Vermiform appendix (tissue), 1 donor: ENCODE results near the gene ART4.

- PRO-cap = no peak
These were observed 175.9 kb upstream of the GRIN2B start for GRCh38 chr12:14157000-14157927.

DNA sequence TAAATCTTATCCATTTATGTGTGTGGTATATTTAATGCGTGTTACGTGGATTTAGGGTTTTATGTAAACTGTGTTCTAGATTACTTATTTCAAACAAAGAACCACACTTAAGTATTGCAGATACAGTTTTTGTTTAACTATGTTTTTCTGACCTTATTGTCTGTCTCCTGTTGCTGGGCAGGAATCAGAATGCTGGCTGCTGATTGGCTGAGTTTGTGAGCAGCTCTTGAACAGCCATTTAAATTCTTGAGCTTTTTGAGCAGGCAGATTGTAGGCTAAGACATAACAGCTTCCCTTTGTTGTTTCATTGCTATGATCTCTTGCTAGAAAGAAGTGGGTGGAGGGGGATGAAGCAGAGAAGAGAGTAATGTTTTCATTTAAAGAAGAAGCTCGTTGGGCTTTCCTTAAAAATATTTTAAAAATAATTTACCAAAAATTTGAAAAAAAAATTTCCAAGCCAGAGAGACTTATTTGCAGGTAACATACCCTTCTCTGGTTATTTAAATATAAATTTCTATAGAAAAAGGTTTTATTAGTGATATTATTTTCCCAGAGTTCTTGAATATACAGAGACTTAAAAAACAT is 52.3 kb downstream of the ATF7IP start:
- PRO-cap = unidirectional peak, plus-strand start at position 326 of the sequence

DNA sequence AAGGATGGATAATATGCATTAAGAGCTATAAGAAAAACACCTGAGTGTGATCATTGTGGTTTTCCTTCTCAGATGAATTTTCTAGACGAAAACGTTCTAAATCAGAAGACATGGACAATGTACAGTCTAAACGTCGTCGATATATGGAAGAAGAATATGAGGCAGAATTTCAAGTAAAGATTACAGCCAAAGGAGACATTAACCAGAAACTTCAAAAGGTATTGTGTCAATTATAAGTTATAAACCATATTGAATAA is 70.5 kb downstream of the ATF7IP start:
- PRO-cap = no peak

GRCh38 chr12:14613404-14614354 is 46.0 kb upstream of the PLBD1 start:
- PRO-cap = unidirectional peak, plus-strand start at chr12:14614015; unidirectional peak, plus-strand start at chr12:14614060

- PRO-cap = no peak
These were observed 9.6 kb downstream of the H2AJ start for GRCh38 chr12:14783776-14784241.

DNA sequence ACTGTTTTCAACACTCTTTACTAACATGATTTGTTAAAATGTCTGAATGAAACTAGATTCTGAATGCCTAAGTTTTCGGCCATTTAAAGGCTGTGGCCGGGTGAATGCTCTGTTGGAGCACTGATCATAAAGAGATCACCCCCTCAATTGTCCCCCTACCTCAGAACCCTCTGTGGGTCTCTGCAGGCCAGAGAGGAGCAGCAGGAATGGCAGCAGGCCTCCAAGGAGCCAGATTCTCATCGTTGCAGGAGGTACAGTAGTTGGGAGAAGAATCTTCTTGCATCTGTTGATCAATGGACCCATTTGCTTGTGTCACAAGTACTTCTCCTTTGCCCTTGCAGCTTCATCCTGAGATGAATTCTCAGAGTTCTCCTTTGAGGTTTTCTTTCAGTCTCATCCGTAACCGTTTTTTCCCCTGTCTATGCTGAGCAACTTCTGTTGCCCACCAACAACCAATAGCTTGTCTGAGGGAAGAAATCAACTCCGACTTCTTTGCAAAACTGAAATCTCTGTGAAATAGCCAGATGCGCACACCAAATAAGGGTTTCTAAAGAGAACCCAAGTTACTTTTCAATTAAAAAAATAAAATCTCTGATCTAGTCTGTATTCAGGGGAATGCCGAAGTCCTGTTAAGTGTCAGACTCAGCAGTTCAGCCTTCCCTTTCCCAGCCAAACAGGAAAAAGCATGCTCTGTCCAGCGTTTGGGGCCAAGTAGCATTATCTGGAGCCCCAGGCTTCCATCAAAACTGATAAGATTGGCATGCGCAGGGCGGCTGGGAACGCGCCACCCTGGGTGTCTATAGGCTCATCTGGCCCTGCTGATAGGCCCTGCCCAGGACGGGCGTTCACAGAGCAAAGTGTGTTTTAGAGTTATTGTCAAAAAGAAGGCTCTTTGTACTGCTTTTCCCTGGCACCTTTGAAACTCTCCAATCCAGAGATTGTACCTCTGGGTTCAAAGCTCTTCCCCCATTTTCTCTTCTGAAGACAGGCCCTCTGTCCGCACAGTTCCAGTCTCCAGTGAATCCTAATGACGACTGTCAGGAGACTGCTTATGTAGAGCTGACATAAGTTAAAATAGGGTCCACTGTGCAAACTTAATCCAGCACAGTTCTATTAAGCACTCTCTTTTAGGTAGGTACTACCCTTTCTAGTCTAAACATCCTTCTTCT is at the start of gene ART4:
Gene ART4 (minus strand): TSS at position 716 of the 1,169 bp plus-strand sequence.
- PRO-cap = no peak

- PRO-cap = no peak
These were observed 3.8 kb downstream of the MGP start for GRCh38 chr12:14881814-14882331.

DNA sequence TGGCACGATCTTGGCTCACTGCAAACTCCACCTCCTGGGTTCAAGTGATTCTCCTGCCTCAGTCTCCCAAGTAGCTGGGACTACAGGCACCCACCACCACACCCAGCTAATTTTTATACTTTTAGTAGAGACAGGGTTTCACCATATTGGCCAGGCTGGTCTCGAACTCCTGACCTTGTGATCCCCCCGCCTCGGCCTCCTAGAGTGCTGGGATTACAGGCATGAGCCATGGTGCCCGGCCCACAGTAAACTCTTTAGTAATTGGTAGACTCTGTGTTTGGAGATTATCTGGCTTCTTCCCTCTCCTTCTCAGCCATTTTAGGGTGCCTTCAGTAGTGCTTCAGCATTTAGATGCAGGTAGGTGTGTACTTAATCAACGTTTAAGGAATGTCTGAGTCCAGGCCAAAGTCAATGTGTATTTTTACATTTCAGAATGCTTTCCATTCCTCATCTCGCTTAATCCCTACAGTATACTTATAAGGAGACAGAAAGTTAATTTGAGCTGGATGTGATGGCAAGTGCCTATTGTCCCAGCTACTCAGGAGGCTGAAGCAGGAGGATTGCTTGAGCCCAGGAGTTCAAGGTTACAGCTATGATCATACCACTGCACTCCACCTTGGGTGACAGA is 20.4 kb upstream of the MGP start:
- PRO-cap = no peak

- PRO-cap = bidirectional peak, plus-strand start at chr12:14956166, minus-strand start at chr12:14956011
These were observed 5.2 kb downstream of the ARHGDIB start for GRCh38 chr12:14955910-14956825.

GRCh38 chr12:15168202-15168915 is 52.9 kb downstream of the RERG start:
- PRO-cap = no peak

DNA sequence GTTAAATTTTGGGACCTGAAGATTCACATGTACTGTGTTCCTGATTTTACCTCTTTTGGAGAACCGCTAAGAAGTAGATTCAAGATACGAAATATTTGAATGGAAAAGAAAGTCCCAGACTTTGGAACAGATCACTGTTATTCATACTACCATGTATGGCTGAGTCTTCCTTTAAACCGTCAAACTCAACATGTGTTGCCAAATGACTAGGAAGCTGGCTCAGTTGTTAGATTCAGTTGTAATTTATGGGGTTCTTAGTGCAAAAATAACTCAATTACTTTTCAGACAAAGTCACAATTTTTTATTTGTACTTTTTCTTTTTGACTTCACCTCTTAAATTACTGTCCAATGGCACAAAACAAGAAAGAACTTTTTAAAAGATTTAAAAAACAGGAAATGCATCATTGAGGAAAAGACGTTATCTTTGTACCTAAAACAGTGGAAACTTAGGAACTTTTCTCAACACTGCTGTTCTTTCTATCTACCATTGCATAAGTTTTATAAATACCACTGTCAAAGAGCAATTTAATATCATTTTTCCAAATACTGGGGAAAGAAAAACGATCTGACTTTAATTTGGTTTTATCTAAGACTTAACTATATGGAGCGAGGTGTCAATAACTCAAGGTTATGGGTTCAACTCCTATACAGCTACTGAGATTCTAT is 15.7 kb downstream of the RERG start:
- PRO-cap = unidirectional peak, minus-strand start at position 57 of the sequence

DNA sequence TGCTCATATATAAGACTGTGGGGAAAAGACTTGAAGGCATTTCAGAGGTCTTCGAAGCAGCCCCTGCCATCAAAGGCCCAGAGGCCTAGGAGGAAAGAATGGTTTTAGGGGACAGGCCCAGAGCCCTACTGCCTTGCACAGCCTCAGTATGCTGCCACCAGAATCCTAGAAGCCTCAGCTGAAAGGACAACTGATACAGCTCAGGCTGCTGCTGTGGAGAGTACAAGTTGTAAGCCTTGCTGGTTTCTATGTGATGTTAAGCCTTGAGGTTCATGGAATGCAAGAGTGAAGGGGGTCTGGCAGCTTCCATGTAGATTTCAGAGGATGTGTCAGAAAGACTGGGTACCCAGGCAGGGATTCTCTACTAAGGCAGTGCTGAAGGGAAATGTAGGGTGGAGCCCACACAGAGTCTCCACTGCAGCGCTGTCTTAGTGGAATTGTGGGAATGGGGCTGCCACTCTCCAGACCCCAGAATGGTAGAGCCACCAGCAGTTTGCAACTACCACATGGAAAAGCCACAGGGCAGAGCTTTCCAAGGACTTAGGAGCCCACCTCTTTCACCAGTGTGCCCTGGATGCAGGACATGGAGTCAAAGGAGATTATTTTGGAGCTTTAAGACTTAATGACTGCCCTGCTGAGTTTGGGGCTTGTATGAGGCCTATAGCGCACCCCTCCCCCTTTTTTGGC is 110.1 kb downstream of the DERA start:
- PRO-cap = no peak

DNA sequence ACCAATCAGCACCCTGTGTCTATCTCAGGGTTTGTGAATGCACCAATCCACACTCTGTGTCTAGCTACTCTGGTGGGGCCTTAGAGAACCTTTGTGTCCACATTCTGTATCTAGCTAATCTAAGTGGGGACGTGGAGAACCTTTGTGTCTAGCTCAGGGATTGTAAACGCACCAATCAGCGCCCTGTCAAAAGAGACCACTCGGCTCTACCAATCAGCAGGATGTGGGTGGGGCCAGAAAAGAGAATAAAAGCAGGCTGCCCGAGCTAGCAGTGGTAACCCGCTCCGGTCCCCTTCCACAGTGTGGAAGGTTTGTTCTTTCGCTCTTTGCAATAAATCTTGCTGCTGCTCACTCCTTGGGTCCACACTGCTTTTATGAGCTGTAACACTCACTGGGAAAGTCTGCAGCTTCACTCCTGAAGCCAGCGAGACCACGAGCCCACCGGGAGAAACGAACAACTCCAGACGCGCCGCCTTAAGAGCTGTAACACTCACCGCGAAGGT is 146.9 kb downstream of the DERA start:
- PRO-cap = no peak

GRCh38 chr12:16350468-16351235 is 3.2 kb downstream of the MGST1 start:
- PRO-cap = no peak

- PRO-cap = no peak
These were observed 35.4 kb downstream of the MGST1 start for GRCh38 chr12:16382611-16383551.

- PRO-cap = no peak
These were observed 81.7 kb downstream of the LMO3 start for GRCh38 chr12:16524302-16524689.

DNA sequence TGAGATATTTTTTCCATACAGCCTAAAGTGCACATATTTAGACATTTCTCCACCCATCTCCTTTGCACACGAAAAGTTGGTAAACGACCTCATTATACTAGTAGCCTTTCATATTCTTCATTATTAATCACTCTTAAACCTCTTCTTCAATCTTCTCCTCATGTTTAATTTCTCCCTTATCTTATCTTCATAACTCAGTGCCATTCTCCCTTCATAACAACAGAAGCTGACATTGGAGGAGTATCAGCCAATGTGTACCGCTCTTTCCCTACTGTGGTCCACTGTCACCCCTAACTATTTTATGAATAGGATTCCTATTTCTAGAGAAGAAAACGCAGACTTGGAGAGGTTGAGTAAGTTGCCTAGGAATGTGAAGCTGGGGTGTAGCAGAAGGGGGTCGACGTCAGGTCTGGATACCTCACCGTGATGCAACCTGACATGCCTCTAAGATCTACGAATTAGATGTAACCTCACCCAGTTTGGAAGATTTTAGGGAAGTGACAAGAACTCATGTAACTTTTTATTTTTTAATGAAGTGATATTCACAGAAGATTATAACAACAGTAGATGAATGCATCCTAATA is 17.2 kb downstream of the LMO3 start:
- PRO-cap = no peak

DNA sequence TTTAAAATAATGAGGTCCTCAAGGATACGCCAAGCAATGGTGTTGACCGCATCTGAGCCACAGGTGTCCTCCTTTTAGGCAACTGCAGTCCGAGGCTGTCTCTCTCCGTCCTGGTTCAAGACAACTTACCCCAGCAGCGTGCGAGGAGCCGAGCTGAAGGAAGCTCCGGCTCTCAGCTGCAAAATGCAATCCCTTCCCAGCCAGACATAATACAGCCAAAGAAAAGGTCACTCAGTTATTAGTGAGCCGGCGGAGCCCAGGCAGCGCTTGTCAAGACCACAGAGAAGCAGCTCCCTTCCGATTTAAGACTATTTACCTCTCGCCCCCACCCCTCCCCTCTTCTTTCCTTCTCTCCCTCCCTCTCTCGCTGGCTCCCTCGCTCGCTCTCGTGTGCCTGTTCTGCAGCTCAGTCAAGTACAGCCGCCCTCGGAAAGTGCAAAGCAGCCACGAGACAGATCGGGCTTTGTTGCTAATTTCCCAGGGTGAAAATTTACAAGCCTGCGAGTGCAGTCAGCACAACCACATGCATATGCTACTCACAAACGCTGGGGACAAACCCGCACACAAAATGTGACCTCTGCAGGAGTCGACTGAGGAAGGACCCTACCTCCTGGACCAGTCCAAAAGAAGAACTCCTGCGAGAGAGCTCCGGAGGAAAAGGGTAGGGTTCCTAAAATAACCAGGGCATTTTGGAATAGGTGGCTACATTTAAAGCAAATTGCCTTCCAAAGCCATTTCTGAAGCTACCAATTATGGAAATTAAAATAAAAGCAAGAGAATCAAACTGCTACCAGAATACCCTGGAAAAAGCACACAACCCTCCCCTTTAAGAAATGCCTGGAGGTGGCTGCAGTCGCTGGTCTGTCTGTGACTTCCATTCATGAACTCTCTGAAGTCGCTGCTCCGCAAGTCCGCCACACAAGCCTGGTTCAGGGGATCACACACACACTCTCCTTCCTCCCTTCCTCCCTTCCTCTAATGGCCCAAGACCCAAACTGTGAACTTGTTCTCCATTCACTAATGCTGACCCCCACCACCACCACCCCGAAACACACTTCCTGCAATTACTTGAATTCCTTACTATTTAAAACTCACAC is 596 bp upstream of the LMO3 start:
- PRO-cap = no peak

DNA sequence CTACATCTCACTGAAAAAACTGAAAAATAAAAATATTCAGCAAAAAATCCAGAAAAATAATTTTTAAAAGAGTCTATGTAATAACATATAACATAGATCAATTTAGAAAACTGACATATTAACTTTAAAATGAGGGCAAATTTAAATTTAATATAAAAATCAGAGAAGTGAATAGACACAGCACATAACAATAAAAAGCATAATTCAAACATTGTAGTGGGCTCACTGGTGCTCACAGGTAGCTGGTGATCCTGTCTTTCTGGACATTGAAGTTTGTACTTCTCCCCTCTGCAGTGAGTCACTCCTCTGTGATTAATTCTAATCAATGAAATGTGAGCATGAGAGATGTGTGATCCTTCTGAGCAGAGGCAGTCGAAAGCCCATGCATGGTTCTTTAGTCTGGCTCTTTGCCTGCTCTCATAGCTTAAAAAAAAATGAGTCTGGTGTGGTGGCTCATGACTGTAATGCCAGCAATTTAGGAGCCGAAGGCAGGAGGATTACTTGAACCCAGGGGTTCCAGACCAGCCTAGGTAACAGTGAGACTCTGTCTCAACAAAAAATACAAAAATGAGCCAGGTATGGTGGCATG is 59.0 kb upstream of the RERGL start:
- PRO-cap = no peak

DNA sequence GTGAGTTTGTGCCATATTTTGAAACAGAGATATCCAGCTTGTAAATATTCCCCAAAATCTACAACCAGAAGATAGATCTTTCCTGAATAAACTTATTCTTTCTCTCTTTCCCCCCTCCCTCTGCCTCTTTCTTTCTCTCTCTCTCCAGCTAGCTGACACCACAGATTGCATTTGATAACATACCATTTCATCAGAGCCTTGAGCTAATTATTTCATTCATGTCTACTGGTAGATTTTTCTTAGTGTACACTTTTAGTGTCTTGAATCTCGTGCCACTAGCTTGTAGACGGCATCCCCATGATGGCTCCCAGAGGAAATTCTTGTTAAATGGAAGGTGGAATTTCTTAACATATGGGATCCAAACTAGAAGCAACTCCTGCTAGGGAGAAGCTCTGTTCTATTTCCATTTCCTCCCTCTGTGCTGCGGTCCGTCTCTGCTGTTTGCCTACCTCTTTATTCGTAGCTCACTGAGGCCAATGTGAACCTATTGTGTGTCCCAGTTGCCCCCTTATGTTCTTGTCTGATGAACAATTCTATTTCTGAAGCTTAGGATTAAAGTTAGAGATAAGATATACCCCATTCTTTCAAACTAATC is 491 bp downstream of the PIK3C2G start:
- PRO-cap = no peak